ENCODE measurements around a stretch of chr7.

- PRO-cap, result no peak
- RAMPAGE, long total RNA, 4 experiments, result no peak in any of the 4 experiments
Observed at GRCh38 chr7:51314729-51315063, 1.9 kb downstream of the COBL start.

DNA sequence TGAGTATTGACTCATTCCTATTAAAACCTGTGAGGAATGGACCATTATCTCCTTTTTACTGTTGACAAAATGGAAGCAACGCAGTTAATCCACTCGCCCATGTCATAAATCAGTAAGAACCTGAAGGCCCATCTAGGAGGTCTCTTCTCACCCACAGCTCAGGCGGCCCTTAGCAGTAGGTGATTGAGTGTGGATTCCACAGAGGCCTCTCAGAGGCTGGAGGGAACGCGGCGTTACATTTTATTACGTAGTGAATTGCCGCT, 290.2 kb upstream of the COBL start:
- PRO-cap, result unidirectional peak, plus-strand start at position 209 of the sequence
- RAMPAGE, long total RNA, 4 experiments, result no peak in any of the 4 experiments

DNA sequence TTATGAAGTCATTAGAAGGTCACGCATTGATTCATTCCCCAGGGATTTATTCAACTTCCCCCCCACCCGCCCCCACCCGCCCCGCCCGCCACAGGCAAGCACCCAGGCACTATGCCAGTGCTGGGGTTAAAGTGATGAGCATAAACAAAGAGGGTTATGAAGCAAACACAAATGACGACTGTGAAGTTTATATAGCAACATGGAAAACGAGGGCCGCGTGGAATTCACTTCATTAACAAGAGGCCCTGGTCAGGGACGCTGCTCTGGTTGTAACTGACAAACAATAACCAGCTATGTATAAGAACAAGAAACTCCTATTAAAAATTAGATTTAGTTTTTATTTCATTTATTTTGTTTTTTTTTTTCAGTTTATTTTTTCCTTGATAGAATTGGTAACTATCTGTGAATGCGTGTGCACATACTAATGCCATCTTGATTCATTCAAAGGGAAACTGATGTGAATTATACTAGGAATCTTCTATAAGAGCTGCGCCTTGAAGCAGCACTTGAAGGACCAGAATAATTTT, 656.6 kb upstream of the COBL start:
- PRO-cap, result no peak
- RAMPAGE, long total RNA, 4 experiments, result no peak in any of the 4 experiments

DNA sequence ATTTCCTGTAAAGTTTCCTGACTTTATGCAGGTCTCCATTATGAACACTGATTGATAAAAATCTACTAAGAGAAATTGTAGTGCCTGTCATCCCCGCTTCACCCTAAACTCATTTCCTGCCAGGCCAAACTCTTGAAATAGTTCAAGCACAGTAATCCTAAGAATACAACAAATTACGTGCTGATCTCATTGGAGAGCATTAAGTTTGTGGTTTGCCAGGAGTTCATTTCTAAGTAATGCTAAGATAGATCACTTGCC, 52.3 kb upstream of the SEC61G start:
- PRO-cap, result no peak
- RAMPAGE, long total RNA, 4 experiments, result no peak in any of the 4 experiments

- PRO-cap, result no peak
- RAMPAGE, long total RNA, 4 experiments, result no peak in any of the 4 experiments
Observed at GRCh38 chr7:54967203-54967655, 51.6 kb upstream of the EGFR start.

DNA sequence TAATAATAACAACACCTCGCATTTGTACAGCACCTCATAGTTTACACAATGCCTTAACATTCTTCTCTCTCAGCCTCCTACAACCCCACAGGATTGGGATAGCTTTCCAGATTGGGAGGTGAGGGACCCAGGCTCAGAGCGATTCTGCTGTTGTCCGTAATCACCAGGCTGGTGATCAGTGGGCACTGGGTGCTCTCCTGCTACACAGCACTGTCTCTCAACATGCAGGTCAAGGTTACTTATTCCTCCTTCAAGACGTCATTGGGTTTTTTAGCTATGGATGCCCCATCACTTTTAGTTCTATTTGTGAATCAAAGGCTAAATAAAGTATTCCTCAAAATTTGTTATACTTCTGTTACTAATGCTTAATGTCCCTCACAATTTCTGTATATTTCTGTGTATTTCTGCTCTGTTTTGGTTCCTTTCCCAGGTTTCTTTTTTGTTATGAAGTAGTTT, 11.2 kb downstream of the EGFR start:
- PRO-cap, result no peak
- RAMPAGE, long total RNA, 4 experiments, result no peak in any of the 4 experiments

- PRO-cap, result no peak
- RAMPAGE, long total RNA, 4 experiments, result no peak in any of the 4 experiments
Observed at GRCh38 chr7:55065449-55066325, 46.9 kb downstream of the EGFR start.

- PRO-cap, result no peak
- RAMPAGE, long total RNA, 4 experiments, result no peak in any of the 4 experiments
Observed at GRCh38 chr7:55070166-55070769, 51.5 kb downstream of the EGFR start.

DNA sequence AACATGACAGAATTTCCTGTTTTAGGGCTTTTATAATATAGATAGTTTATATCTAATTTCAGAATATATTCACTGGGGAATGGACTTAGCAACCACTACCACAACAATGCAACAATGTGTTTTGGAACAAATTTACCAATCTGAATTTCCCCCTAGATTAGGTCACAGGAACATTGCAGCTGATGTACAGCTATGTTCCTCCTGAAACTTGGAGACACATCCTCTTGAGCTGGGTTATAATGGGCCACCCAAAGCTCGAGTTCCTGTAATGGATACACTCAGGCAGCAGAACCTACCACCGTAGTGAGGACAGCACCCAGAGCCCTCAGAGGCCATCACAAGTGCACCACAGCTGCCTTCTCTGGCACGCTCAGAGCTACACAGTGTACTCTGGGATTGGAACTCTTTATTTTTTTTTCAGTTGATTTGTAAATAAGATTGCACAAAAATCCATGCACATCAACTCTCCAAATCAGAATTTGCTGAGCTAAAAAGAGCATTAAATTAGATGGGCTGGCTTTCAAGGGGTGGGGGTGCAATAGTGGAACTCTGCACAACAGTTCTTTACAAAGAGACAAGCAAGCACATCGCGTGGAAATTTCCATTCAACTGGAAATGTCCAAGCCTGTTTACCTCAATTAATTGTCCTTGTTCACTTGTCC, 56.7 kb downstream of the EGFR start:
- PRO-cap, result no peak
- RAMPAGE, long total RNA, 4 experiments, result no peak in any of the 4 experiments

- PRO-cap, result no peak
- RAMPAGE, long total RNA, 4 experiments, result start-site peak on the plus strand in 2 of 4 experiments, at chr7:55189595-55190001 at its widest, 7 to 11 reads per replicate
Observed at GRCh38 chr7:55189341-55190335, 170.8 kb downstream of the EGFR start.

GRCh38 chr7:55366759-55367319, 1.7 kb downstream of the LANCL2 start:
- PRO-cap, result no peak
- RAMPAGE, long total RNA, 4 experiments, result no peak in any of the 4 experiments

GRCh38 chr7:55438780-55439612, 73.9 kb downstream of the LANCL2 start:
- PRO-cap, result unidirectional peak, plus-strand start at chr7:55439189
- RAMPAGE, long total RNA, 4 experiments, result no peak in any of the 4 experiments

- PRO-cap, result no peak
- RAMPAGE, long total RNA, 4 experiments, result no peak in any of the 4 experiments
Observed at GRCh38 chr7:55555099-55555507, 17.2 kb downstream of the VOPP1 start.

DNA sequence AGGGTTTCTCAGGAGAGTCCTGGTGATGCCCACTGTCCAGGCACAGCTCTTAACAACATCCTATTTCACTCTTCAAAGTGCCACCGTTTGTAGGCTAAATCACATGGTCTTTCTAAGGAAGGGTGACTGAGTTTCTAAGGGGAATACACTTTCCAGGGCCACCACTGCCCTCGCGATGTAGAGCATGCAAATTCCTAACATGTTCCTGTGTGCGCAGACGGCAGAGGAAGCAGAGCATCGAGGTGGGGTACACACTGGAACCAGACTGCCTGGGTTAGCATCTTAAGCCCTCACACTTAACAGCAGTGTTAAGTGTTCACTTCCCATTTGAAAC, 3.1 kb downstream of the VOPP1 start:
- PRO-cap, result bidirectional peak, plus-strand start at position 232 of the sequence, minus-strand start at position 62 of the sequence
- RAMPAGE, long total RNA, 4 experiments, result no peak in any of the 4 experiments

GRCh38 chr7:55911642-55912175, 24.5 kb downstream of the ZNF713 start:
- PRO-cap, result no peak
- RAMPAGE, long total RNA, 4 experiments, result no peak in any of the 4 experiments

DNA sequence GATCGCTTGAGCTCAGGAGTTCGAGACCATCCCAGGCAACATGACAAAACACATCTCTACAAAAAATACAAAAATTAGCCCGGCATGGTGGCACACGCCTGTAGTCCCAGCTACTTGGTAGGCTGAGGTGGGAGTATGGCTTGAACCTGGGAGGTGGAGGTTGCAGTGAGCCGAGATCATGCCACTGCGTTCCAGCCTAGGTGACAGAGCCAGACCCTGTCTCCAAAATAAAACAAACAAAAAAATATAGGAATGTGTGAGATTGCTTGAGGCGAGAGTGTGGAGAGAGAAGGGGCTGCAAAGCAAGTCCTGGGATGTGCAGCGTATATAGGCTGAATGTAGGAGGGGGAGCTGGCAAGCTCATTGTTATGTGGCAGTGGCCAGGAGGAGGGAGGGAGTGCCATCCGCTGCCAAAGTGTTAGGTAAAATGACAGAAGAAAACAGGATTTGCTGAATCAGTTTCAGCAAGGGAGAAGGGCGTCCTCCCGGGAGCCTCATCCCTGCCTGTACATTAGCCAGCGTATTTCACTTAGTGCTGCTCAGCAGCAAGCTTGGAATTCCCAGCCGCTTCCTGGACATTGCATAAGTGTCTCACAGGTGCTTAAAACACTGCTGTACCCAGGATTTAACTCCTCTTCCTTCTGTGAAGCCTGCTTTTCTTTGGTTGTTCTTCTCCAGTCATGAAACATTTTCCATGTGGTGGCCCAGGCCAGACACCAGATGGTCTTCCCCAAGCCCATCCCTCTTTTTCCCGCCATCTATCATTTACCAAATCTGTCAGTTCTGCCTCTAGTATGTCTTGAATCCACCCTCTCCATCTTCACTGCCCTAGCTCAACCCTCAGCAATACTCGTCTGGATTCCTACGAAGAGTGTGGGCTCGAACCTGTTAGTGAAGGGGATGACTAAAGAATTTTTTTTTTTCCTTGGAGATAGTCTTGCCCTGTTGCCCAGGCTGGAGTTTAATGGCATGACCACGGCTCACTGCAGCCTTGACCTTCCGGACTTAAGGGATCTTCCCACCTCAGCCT, 2.5 kb downstream of the NIPSNAP2 start:
- PRO-cap, result no peak
- RAMPAGE, long total RNA, 4 experiments, result start-site peak on the plus strand in 1 of 4 experiments, centred at position 170 of the sequence, 5 reads per replicate

DNA sequence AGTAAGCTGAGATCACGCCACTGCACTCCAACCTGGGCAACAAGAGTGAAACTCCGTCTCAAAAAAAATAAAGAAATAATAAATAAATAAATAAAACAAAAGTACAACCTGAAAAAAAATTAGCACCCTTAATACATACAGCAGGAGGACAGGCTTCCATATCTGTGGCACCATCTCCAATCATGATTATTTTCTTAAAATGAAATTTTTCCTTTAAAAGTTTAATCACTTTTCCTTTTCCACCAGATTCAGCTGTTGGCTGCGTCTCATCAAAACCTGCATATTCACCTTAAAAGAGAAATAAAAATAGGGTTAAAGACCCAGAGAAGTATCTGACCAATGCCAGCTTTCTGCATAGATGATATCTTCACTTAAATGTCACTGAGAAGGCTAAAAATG, 36.4 kb downstream of the PSPH start:
- PRO-cap, result no peak
- RAMPAGE, long total RNA, 4 experiments, result no peak in any of the 4 experiments

DNA sequence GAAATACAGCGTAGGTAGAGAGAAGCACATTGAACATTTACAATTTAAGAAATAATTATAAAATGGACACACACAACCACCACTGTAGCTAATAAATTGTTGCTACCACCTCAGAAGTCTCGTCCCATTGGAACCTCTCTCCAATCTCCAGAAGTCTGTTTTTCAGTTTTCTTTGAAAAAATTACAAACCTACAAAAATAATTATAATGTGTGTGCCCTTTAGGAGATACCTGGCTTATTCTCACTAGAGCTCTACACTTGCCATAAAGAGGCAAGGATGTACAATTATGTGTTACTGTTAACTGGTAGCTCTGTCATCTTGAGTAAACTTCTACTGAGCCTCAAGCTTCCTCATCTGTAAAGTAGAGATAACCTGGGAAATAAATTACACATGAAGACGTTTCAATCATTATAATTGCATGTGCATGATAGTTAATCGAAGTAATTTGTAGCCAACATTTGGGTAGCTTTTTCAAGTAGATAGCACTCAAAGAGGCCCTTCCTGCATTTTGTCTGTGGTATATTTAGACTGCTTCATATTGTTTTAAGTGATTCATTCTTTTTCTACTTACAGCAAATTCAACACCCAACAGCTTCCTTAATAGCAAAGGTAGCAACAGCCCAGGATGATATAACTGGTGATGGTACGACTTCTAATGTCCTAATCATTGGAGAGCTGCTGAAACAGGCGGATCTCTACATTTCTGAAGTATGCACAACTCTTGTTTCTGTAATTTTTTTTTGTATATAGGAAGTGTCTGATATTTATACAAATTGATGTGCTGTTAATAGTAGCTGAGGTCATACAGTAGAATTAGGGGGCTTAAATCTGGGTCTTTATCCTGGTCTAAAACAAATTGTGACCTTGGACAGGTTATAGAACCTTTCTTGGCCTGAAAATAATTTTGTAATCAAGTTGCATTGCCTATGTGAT, 2.5 kb downstream of the CCT6A start:
- PRO-cap, result no peak
- RAMPAGE, long total RNA, 4 experiments, result start-site peak on the plus strand in 1 of 4 experiments, centred at position 653 of the sequence, 18 reads per replicate

DNA sequence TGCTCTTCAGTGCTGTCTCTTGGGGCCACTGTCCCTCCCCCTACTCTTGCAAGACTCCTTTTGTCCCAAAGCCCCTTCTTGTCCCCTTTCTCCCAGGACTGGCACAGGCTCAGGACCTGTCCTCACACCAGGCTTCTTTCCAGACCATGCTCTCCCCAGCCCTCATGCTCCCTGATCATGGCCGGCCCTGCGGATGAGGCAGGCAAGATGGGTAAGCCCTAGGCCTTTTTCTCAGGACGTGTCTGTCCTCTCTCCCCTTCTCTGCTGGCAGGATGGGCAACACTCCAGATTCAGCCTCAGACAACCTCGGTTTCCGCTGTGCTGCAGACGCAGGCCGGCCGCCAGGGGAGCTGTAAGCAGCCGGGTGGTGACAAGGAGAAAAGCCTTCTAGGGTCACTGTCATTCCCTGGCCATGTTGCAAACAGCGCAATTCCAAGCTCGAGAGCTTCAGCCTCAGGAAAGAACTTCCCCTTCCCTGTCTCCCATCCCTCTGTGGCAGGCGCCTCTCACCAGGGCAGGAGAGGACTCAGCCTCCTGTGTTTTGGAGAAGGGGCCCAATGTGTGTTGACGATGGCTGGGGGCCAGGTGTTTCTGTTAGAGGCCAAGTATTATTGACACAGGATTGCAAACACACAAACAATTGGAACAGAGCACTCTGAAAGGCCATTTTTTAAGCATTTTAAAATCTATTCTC, 13.3 kb downstream of the PHKG1 start:
- PRO-cap, result no peak
- RAMPAGE, long total RNA, 4 experiments, result no peak in any of the 4 experiments

DNA sequence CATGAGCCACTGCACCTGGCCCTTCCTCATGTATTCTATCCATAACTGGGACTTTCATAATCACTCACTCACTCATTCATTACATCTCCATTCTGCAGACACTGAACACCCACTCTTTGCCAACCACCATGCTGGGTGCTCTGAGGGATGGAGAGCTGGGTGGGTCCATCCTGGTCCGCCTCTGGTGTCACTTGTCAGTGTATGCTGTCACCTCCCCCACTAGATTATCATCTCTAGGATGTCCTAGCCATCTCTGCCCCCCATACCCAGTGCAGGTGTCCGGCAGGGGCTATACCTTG, 2.4 kb downstream of the PHKG1 start:
- PRO-cap, result no peak
- RAMPAGE, long total RNA, 4 experiments, result no peak in any of the 4 experiments

Measured in transverse colon (tissue), 4 donors.